ENCODE results near the gene RAB39B.

DNA sequence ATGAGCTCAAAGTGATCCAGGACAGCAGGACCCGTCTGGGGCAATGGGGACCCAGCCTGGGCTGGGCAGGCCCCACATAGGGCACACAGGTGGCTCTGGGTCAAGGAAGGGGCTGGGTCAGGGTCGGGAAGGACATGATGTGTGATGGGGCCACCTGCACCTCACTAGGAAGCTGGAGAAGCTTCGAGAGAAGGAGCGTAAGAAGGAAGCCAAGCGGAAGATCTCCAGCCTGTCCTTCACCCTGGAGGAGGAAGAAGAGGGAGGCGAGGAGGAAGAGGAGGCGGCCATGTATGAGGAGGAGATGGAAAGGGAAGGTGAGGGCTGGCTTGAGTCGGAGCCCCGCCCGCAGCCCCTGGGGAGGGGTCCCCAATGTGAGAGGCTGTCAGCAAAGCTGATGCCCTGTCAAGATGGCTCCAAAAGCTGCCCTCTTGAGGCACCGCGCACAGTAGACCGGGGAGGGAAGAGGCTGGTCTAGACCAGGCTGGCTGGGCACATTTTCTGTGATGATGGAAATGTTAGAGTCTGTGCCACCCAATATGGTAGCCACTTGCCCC lies 2.4 kb downstream of the FAM50A start:
- PRO-cap: no peak
- RAMPAGE, long total RNA, 4 experiments: no peak in any of the 4 experiments

- PRO-cap: no peak
- RAMPAGE, long total RNA, 4 experiments: no peak in any of the 4 experiments
Observed at GRCh38 chrX:154483757-154484458, 2.5 kb downstream of the UBL4A start.

DNA sequence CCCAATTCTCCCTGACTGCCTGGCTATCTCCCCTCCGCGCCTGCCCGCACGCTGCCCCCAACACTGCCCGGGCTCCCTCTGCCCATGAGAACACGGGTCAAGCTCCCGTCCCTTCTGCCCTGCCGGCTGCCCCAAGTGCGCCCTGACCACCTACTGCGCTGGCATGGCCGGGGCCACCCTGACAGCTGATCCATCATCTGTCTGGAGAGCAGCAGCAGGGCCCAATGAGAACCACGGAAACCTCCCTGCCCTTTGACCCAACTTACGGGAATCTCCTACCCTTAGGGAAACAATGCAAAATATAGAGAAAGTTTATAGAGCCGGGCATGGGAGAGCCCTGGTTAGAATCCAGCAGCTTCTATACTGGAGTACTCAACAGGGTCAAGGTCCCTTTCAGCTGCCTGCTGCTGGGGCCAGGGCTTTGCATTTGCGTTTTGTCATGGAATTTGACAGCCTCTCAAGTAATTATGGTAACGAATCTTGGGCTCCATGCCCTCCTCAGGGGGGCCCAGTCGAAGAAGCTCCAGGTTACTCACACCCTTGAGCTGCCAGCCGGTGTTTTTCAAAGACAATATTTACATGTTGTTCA lies 1.3 kb upstream of the FAM3A start:
- PRO-cap: no peak
- RAMPAGE, long total RNA, 4 experiments: no peak in any of the 4 experiments

DNA sequence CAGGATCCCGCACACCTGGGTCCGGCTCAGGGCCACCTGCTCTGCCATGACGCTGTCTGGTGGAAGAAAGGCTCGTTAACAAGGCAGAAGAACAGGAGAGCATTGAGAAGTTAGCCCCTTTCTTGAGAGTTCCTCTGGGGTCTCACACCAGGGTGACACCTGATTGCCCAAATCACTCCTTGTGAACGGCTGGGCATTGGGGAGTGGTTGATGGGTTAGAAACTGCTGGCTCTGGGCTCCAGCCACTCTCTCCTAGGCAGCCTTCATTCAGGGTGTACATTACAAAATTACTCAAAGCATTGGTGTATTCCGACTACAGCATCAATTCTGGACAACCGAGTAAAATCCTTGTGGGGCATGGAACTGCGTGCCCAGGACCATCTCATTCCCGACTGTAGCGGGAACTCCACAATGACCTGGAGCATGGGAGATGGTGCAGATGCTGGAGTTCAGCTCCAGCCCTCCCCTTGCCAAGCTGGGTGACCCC lies 495 bp downstream of the G6PD start:
- PRO-cap: no peak
- RAMPAGE, long total RNA, 4 experiments: no peak in any of the 4 experiments

GRCh38 chrX:154731189-154731548 lies 19.7 kb downstream of the GAB3 start:
- PRO-cap: no peak
- RAMPAGE, long total RNA, 4 experiments: no peak in any of the 4 experiments

DNA sequence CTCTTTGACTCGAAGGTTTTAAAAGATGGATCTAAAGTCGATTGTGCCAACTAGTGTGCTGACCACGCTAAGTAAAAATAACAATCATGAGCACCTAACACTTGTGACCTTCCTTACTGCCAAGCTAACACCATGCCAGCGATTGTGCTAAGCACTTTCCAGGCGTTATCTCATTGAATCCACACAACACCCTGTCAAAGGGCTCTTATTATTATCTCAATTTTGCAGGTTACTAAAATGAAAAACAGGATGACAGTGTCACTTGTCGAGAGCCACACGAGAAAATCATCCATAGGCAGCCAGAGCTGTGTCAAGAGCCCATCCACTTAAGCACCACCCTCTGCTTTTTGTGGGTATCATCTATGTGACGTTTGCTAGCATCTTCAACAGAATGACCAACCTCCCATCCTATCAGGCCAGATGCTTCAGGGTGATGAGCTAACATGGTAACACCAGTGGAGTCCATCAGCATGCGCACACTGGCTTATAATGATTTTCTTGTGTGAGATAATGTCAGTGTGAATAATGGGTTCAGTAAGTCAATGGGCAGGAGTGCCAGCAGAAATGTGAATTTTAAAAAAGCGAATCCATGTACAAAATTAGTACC lies 929 bp upstream of the GAB3 start:
- PRO-cap: no peak
- RAMPAGE, long total RNA, 4 experiments: no peak in any of the 4 experiments

DNA sequence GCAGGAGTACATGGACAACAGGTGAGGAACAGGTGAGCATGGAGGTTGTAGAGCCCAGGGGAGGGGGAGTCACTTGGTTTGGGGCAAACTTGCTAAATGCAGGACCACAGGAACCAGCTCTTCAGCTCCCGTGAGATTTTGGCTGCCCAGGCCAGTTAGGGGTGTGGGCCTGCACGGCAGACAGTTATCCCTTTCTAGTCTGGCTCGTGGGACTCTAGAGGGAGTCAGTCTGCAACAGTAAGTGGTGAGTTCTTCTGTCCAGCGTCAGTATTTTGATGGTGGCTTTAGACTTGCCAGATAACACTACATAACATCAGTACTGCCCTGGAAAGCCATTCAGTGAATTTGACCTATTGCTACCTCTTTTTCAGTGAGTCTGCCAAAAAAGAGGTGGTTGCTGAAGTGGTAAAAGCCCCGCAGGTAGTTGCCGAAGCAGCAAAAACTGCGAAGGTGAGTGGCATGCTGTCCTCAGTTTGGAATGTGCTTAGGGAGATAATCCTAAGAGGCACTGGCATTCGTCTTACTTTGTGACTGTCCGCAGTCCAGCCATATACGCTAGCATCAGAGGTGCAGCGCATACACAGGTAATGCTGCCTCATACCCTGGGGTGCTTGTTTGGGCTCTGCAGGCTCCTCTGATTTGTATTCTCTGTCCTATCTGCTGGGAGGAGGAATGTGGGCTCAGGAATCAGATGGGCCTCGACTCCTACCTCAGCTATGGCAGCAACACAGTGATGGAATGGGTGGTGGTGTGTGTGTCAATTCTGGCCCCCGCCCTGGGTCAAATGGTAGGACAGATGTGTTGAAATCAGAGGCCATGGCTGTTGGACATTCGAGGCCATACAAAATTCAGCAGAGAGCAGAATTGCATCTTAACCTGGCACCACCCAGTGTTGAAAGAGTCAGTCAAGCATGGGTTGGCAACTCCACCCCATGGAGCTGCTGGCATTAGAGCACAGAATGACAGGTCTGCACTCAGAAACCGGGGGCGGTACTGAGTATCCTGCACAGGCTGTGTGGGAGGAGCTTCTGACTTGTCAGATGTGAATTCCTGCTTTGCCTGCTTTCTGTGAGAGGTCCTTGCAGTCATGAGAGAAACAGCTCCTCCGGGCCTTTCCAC lies 12.5 kb downstream of the DKC1 start:
- PRO-cap: no peak
- RAMPAGE, long total RNA, 4 experiments: no peak in any of the 4 experiments

- PRO-cap: no peak
- RAMPAGE, long total RNA, 4 experiments: no peak in any of the 4 experiments
Observed at GRCh38 chrX:154980617-154981494, 41.7 kb downstream of the F8 start.

DNA sequence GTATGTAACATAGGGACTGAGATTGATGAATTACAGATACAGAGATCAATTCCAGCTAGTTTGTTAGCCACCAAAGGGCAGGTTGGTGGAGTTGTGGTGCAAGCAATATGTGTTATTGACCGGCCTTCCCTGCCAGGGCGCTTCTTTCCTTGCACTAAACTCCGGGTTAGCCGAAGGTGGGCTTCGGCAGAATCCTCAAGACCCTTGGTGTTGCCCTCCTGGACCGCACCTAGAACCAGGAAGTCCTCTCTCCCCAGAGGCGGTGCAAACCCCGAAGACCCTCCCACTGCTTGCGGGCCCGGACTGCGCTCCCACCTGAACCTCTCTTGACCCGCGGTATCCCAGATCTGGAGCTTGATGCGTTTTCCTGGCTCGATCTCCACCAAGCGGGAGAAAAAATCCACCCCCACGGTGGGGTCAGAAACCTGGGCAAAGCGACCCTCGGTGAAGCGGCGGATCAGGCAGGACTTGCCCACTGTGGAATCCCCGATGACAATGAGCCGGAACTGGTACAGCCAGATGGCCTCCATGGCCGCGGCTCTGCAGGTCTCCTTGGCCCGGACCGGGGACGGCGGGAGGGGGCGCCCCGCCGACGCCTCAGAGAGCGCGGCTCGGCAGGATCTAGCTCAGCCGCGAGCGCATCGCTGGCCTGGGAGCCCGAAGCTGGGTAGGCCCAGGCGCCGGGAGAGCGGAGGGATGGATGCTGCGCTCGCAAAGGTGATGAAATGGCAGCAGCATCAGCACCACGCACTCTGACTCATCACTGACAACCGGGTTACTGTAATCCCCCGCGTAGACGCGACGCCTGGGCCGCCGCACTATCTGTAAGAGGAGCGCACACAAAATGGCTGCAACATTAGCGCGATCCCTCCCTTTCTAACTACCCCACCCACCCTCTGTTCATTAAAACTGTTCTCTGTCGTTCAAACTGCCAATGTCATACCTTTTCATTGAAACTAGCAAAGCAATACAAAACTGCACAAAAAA lies at the start of gene RAB39B:
TSS of gene RAB39B (minus strand) at position 733 of the 987 bp plus-strand sequence.
- PRO-cap: unidirectional peak, minus-strand start at position 754 of the sequence
- RAMPAGE, long total RNA, 4 experiments: start-site peak on the minus strand in 1 of 4 experiments, centred at position 719 of the sequence, 6 reads per replicate

DNA sequence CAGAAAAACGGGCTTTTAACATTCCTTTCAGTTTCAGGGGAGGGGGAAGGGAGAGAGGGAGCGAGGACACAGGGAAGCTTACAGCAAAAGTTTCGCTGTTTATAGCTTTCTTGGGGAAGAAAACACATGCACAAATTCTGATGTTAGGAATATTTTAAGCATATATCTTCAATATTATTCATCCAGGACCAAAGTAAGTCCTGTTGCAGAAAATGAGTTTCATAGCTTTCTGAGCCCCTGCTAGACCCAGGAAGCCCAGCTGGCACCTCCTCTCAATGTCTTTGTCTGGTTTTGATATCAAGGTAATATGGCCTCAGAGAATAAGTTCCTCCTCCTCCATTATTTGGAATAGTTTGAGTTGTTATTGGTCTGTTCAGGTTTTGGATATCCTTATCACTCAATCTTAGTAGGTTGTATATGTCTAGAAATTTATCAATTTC lies 29.1 kb upstream of the TMLHE start:
- PRO-cap: no peak
- RAMPAGE, long total RNA, 4 experiments: no peak in any of the 4 experiments

- PRO-cap: no peak
- RAMPAGE, long total RNA, 4 experiments: no peak in any of the 4 experiments
Observed at GRCh38 chrX:155683618-155684345, 71.0 kb upstream of the TMLHE start.

- PRO-cap: no peak
- RAMPAGE, long total RNA, 4 experiments: no peak in any of the 4 experiments
Observed at GRCh38 chrX:155958930-155959649, 38.4 kb upstream of the IL9R start.

All from esophagus squamous epithelium (tissue), 4 donors.